Parietal lobe (tissue), 2 donors: ENCODE measurements around the genes SPDYE2 and RELN.

DNA sequence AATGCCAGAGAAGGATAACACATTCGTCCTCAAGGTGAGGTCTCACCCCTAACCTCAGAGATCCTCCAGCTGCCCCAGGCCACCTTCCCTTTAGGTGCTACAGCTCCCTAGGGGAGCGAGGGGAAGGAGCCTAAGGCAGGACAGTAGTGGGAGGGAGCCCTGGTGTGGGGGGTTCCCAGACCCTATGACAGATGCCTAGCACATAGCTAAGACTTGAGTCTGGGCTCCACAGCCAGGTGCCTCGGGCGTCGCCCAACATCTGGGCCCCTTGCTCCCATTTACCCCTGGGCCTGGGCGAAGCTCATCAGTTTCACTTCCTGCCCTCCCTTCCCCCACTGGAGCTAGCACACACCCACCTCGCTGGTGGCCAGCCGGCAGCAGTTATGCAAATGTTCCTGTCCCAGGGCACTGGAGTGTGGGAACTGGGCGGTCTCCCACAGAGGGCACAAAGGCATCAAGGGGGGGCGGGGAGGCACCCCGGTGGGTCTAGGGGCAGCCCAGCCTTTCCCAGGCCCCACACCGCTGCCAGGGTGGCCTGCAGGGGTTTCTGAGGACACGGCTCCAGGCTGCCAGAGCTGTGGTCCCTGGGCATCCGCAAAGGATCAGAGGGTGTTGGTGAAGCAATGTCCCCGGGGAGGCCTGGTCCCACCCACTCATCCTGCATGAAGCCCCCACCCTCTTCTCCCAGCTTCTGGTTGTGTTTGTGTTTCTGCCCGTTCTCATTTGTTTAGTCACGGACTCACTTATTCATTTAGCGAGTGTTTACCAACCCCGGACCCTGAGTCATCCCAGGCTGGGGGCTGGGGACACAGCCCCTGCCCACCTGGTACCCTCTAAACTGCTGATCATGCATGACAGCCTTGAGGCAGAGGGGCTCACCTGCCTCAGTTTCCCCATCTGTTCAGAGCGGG lies 20.4 kb downstream of the SH2B2 start:
- RAMPAGE, long total RNA, result no peak

- RAMPAGE, long total RNA, result no peak
Observed at GRCh38 chr7:102423922-102424630, 9.3 kb upstream of the ORAI2 start.

DNA sequence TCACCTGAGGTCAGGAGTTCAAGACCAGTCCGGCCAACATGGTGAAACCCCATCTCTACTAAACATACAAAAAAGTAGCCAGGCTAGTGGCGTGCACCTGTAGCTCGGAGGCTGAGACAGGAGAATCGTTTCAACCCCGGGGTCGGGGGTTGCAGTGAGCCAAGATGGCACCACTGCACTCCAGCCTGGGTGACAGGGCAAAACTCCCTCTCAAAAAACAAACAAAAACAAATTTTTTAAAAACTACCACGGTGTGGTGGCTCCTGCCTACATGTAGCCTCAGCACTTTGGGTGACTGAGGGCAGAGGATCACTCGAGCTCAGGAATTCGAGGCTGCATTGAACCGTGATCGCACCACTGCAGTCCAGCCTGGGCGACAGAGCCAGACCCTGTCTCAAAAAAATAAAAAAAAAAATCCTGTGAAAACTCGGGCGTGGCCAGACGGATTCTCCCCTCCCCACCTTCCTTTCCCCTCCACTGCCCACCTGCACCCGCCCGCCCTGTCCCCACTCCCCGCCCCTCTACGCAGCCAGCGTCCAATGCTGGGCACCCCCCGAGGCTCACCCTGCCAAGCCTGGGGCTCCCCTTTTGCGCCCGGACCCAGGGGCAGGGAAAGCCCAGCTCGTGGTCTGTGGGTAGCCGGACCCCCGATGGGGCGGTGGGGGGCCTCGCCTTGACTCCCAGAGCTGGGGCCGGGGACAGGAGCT lies 654 bp upstream of the ORAI2 start:
- RAMPAGE, long total RNA, result no peak

DNA sequence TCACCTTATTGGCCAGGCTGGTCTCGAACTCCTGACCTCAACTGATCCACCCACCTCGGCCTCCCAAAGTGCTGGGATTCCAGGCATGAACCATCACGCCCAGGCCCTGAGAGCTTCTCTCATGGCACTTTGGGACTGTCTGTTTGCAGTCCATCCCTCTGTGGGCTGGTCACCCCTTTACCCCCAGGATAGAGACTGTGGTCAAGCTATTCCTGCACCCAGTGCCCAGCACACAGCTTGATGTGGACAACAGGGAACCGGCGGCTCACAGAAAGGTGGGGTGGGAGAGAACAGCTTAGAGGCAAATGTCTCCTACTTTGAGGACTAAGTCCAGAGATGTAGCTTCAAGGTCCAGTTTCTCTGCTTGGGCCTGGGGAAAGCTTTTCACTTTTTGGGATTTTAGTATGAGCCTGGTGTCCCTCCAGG lies 10.3 kb upstream of the RASA4B start:
- RAMPAGE, long total RNA, result no peak

- RAMPAGE, long total RNA, result no peak
Observed at GRCh38 chr7:102550967-102551708, at the start of gene SPDYE2. SPDYE2 (plus strand) TSS chr7:102551226.

GRCh38 chr7:102791294-102791692 lies 42.5 kb downstream of the FAM185A start:
- RAMPAGE, long total RNA, result no peak

DNA sequence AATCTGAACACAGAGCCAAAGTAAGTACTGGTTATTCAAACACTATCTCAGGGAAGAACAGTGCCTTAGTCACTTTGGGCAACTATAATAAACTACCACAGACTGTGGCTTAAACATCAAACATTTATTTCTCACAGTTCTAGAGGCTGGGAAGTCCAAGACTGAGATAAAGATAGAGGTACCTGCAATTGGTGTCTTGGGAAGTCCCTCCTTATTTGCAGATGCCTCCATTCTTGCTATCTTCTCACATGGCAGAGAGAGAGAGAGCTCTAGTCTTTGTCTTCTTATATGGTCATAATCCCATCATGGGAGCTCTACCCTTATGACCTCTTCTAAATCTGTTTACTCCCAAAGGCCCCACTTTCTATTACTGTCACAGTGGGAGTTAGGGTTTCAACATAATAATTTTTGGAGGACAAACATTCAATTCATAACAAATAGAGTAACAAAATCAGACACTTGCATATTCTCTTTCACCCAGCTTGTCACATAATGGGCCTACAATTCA lies 73.5 kb downstream of the FAM185A start:
- RAMPAGE, long total RNA, result no peak

- RAMPAGE, long total RNA, result no peak
Observed at GRCh38 chr7:102991123-102992245, 78.7 kb downstream of the LRRC17 start.

DNA sequence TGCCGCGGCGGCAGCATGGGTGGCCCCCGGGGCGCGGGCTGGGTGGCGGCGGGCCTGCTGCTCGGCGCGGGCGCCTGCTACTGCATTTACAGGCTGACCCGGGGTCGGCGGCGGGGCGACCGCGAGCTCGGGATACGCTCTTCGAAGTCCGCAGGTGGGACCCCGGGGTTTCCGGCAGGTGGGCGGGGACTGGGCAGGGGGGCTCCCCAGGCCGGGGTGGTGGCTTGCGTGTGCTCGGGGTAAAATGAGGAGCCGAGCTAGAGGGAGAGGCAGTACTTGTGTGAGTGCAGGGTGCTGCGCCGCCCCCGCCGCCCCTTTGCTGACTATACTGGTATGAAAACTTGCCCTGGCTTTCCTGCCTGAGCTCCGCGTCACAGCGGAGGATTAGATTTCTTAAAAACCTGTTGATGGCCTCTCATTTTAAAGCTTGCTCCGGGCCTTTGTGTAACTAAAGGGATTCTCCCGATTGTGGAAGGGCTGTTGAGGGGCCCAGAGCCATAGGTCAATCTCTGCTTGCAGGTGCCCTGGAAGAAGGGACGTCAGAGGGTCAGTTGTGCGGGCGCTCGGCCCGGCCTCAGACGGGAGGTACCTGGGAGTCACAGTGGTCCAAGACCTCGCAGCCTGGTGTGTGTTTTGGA lies 437 bp downstream of the ARMC10 start:
- RAMPAGE, long total RNA, result no peak

GRCh38 chr7:103101064-103101918 lies 26.4 kb downstream of the ARMC10 start:
- RAMPAGE, long total RNA, result no peak

DNA sequence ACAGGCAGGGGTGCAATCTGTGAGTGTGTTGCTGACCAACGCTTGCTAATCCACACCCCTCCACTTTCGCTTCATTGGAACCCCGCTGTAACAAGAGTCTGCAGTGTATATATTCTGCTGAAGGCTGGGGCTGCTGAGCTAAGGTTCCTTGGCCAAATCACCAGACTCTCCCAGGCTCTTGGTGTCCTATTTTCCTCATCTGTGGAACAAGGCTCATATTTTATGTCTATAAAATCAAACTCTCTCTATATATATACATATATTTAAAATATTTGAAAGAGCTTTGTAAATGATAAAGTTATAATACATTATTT lies 2.3 kb downstream of the NAPEPLD start:
- RAMPAGE, long total RNA, result no peak

DNA sequence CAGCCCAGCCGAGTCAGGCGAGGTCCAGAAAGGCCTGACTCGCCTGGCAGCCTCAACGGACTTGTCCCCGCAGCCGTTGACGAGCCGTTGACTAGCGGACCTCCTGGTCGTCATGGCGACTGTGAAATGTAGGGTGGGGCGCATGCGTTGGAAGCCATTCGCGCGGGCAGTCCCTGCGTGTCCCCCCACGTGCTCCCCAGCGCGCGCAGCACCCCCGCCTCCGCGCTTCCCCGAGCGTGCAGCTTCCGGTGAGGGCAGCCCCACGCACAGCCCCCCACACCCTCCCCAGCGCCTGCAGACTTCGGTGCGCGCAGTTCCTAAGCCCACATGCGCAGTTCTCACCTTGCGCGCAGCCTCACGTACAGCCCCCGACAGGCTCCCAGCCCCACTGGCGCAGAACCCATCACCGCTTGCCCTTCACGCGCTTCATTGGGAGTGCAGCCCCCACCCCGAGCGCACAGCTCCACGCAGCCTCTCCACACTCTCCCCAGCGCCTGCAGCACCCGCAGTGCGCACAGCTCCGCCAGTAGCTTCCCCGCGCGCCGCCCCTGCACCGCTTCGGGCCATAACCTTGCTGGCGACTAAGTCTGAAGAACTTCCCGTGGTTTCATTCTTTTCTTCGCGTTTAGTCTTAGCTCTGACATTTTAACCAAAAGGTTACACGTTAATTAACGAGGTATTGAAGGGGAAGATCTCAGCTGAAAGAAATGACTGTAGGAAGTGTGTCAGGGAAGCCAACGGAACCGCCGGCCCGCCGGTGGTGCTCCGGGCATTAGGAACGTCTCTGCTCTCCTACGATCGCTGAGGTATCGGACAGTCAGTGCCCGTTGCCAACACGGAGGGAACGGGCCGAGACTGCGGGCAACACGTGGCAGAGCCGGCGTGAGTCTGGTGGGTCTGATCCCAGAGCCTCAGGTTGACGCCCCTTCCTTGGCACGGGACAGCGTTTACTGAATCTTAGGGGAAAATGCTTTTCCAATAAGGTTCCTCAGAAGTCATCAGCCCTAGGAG lies 16.7 kb upstream of the PMPCB start:
- RAMPAGE, long total RNA, result no peak

DNA sequence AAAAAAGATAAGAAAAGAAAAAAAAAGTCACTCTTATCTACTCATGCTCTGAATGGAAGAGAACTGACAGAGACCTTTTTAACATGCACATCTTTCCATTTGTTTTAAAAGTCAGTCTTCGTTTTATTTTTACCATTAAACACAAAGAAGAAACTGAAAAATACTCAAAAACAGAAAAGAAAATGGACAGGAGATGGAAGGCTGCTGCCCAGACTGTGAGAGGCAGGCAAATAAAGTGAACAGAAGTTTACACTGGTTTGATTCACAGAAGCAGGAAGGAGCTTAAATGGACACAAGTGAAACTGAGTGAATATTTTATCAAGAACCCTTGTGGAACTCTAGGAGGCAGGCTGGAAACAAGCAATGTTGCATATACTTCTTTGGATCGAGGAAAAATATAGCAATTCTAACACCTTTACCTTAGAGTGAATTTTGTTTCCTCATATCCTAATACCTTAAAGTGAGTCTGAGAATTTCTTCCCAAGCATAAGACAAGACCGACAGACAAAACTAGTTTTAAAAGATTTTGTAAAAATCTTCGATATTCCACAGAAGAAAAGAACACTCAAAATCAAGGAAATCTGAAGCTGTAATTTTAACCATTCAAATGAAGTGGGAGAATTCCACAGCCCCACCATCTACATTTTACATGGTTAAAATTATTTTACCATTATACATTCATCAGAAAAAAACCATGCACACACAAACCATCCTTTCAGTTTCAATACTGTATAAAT lies 32.2 kb downstream of the PSMC2 start:
- RAMPAGE, long total RNA, result no peak

DNA sequence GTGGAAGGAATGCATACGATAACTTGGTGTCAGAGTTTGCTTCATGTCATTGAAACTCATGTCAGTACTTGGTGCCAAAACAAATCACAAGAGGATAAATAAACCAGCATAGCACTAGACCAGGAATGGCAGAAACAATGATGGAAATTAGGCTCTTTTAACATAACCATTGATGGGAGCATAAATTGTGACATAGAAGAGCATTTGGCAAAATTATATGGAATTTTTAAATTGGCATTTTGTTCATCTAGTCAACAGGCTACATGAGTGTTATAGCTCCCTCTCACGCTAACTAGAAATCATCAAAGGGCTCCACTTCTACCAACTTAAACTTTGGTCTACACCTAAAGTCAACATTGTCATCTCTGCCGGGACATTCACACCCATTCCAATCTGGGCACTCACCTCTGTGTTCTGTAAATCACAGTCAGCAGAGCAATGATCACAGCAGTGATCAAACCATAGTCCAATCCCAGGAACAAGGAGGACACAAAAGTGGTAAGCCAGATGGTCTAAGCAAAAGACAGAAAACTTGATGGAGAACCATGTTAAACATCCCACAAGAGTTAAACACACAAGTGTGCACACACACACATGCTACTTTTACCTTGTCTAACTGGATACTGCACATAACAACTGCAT lies 41.3 kb downstream of the PSMC2 start:
- RAMPAGE, long total RNA, result no peak

DNA sequence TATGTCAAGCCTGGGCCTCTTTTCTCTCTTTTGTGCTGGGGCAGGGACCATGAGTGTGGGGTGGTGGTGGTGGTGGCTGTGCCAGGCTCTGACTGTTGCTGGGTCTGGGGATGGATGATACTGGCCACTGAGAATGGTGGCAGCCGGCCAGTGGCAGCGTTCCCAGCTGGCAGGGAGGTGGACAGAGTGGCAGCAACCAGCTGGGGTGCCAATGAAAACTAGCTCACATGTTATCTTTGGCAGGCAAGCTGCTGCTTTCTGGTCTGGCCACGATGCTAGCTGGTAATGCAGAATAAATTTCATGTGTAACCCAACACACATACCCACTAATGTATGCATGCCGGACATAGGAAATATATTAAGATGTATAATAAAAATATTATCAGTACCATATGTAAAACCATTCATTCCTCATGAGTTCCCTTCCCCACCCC lies 95.0 kb upstream of the SLC26A5 start:
- RAMPAGE, long total RNA, result no peak

GRCh38 chr7:103987363-103987883 lies 2.0 kb downstream of the RELN start:
- RAMPAGE, long total RNA, result no peak

- RAMPAGE, long total RNA, result no peak
Observed at GRCh38 chr7:103989471-103990369, at the start of gene RELN. RELN (minus strand) TSS chr7:103989658.

DNA sequence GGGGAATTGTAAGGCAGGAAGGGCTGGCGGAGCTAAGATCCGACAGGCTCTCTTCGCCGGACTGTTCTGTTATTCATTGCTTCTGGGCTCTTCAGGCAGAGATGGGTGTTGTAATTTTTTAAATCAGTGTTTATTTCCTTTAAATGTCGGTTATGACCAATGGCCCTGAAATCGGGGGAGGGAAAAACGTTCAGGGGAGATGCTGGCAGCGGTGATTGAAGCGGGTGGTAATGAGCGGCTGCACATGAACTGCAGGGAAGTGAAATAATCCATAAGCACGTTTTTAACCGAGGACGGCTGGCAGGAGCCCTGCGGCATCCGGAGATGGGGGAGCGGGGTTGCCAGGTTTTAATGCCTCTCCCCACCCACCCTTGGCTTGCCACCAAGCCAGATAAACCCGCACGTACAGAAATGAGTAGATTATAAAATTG lies 927 bp upstream of the RELN start:
- RAMPAGE, long total RNA, result no peak

DNA sequence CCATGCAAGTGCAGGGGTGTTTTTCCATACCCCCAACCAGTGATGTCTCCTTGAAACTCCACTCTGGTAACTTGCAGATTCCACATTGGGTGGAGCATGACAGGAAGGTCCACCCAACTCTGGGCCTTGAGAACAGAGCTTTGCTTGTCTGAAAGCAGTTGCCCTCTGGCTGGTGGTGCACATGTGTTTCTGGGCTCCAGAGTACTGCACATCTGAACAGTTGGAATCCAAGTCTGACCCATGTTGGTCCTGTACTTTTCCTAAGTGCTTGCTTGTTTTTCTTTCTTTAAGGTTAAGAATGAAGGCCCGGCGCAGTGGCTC lies 84.9 kb upstream of the KMT2E start:
- RAMPAGE, long total RNA, result no peak

GRCh38 chr7:105042909-105043146 lies 28.8 kb downstream of the KMT2E start:
- RAMPAGE, long total RNA, result no peak